NCI-H460 (cell line): ENCODE data around the genes PITPNB, TTC28 and NF2.

DNA sequence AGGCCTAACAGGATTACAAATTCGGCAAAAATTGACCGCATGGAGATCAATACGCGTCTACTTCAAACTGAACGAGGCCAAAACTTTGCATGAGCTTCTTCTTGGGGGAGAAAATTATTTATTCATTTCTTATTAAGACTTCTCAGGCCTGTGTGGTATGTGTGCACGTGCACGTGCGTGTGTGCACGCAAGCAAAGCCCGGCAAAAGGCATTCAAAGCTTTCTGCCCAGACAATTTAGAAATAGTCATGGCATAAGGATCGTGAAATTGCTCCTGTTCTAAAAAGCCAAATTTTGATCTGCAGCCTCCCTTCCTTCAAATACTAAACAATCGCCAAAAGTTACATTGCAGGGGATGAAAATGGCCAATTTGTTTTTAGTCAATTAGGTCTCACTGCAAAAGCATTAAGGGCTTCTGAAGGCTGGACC lies 14.6 kb downstream of the MN1 start:
RAMPAGE:
- cytosol, long total RNA: no peak
- long total RNA: no peak
- nucleus, long total RNA: no peak

DNA sequence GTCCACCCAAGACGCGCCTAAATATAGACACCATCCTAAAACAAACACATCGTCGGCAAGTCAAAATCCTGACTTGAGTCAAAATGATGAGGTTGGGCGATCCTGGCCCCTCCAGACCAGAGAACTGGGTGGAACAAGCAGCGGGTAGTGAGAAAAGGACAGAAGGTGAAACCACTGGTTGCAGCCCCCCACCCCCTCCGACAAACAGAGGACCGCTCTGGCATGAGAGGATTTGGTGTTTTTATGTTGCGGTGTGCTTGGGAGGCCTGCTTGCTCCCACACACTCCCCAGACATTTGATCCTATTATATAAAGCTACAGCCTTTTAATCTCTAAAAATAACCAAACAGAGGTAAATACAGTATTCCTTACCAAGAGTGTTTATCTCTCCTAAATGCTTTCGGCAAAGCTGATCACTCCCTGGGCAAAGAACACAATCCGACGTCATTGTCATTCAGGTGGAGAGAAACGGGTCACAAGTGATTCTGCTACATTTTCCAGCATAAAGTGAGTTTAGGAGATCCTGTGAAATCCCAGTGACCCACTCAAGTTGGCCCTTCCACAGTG lies 10.1 kb downstream of the MN1 start:
RAMPAGE:
- cytosol, long total RNA: no peak
- long total RNA: no peak
- nucleus, long total RNA: no peak

GRCh38 chr22:27798619-27799015 lies 2.9 kb downstream of the MN1 start:
RAMPAGE:
- cytosol, long total RNA: no peak
- long total RNA: no peak
- nucleus, long total RNA: no peak

RAMPAGE:
- cytosol, long total RNA: no peak
- long total RNA: no peak
- nucleus, long total RNA: start-site peak on the minus strand at chr22:27919220-27919256, 170 and 50 reads in 2 replicates
Measured at GRCh38 chr22:27919054-27919383, at the start of gene PITPNB. Gene PITPNB, minus strand, starts transcription at chr22:27919256.

DNA sequence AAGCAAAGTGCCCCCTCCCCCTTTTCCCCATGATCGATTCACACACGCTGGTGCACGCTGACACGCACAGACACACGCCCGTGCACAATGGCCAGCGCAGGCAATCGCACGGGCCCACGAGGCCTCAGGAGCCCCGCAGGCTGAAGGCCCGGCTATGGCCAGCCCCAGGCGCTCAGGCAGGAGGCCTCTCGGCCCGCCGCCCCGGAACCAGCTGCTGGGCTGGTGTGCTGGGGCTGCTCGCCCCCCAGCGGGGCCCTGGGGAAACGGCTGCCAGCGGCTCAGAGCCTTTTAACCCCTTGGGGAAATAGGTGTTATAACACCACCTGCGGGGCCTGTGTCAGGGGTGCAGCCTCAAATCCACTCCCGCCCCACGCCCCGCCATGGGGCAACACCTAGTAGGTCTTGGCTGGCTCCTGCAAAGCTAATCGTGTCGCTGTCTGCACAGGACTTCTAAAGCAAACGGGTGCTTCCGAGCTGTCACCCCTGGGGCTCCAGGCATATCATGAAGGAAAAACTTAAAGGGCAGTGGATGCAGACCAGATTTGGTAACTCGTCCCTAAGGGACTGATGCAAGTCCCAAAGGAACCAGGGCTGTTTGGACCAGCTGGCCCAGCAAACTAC lies 237.4 kb downstream of the TTC28 start:
RAMPAGE:
- cytosol, long total RNA: no peak
- long total RNA: no peak
- nucleus, long total RNA: no peak

DNA sequence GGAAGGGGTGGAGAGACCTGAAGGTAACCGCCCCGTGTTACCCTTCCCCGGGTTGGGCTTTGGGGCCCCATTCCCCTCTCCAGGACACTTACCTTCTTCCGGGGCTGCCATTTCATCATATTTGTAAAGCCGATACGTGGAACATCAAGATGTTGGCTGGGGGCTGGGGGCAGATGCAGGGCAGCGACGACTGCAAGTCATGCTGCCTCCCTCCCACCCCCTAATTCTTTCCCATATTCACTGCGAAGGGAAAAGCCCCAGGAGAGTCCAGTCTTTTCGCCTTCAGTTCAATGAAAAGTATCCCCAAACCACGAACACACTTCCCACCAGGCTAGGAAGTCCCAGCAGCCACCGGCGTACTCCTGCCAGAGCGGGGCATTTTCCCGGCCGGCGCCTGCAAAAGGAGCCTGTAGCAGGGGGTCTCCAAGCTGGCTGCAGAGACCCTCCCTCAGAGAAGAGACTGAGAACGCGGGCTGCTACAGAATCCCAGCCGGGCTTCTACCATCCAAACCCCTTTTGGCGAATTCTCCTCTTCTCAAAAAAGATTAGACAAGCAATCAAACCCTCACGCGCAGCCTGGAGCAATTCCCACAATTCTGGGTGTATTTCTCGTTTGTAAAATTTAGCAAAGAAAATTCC lies 236.7 kb downstream of the TTC28 start:
RAMPAGE:
- cytosol, long total RNA: no peak
- long total RNA: no peak
- nucleus, long total RNA: no peak

GRCh38 chr22:28576887-28577366 lies 102.7 kb downstream of the TTC28 start:
RAMPAGE:
- cytosol, long total RNA: no peak
- long total RNA: no peak
- nucleus, long total RNA: no peak

RAMPAGE:
- cytosol, long total RNA: no peak
- long total RNA: no peak
- nucleus, long total RNA: no peak
Measured at GRCh38 chr22:28679480-28680408, at the start of gene TTC28. Gene TTC28, minus strand, starts transcription at chr22:28679840.

DNA sequence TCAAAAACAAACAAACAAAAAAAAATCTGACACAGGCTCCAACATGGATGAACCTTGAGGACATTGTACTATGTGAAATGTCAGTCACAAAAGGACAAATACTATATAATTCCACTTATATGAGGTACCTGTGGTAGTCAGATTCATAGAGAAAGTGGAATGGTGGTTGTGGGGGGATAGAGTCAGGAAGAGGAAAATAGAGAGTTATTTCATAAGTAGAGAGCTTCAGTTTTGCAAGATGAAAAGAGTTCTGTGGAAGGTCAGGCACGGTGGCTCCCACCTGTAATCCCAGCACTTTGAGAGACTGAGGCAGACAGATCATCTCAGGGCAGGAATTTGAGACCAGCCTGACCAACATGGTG lies 12.3 kb downstream of the HSCB start:
RAMPAGE:
- cytosol, long total RNA: no peak
- long total RNA: no peak
- nucleus, long total RNA: no peak

DNA sequence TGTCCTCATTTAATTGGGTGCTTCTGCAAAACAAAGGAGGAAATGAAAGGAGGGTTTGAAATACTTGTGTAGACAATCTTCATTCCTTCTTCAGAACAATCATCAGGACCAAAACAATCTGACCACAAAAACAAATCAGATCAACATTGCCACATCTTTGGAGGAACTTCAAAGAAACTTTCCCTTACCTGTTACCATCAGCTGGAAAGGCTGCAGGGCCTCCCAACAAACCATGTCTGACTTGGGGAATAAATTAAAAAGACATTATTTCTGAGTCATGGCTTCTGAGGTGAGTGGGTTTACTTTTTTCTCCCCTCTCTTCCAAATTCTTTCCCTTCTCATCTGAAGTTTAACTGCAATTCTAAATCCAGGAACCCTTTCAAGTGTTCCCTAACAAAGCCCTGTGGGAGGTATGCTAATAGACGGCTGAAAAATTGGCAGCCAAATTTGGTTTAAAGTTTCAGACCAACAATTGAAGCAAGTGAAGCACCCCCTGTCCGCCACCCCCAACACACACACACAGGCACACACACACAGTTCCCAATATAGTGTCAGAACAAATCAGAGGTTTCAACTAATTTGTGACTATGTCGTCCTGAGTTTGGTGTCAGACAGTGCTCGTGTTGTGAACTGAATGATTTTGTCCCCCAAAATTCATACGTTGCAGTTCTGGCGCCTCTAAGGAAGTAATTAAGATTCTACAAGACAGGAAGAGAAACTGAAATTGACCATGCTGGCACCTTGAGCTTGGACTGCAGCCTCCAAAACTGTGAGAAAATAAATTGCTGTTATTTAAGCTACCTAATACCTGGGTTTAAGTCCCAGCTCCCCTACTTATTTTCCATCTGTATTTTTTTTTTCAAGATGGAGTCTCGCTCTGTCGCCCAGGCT lies 12.2 kb upstream of the CCDC117 start:
RAMPAGE:
- cytosol, long total RNA: no peak
- long total RNA: no peak
- nucleus, long total RNA: no peak

GRCh38 chr22:28844017-28844461 lies 39.3 kb upstream of the ZNRF3 start:
RAMPAGE:
- cytosol, long total RNA: no peak
- long total RNA: no peak
- nucleus, long total RNA: no peak

DNA sequence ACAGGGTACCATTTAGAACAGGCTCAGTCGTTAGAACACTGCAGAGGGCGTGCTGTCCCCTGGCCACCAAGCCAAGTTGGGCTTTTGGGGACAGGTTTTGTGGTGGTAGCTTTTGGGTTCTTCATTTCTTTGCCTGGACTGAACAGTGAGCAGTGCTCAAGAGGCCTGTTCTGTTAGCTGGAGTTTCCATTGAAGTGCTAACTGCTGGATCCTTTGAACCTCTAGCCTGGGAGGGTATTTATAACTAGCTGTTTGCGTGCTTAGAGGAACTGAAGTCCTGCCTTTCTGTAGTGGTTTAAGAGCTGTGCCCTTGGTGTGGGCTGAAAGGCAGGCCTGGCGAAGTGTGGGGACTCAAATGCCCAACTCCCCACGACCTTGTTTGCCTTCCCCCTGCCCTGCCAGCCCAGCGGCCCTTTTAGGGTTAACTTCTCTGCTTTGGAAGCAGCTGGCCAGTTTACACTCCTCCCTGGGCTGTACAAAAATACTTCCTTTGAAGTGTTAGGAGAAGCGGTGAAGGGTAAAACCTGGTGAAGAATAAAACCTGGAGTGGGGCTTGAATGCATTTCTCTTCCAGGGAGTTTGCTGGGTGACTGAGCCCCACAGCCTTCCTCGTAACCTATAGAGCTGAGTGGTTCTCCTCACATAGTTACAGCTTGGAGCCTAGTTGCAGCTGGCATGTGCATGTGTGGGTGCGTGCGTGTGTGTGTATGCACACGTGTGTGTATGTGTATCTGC lies 34.6 kb downstream of the ZNRF3 start:
RAMPAGE:
- cytosol, long total RNA: no peak
- long total RNA: no peak
- nucleus, long total RNA: no peak

DNA sequence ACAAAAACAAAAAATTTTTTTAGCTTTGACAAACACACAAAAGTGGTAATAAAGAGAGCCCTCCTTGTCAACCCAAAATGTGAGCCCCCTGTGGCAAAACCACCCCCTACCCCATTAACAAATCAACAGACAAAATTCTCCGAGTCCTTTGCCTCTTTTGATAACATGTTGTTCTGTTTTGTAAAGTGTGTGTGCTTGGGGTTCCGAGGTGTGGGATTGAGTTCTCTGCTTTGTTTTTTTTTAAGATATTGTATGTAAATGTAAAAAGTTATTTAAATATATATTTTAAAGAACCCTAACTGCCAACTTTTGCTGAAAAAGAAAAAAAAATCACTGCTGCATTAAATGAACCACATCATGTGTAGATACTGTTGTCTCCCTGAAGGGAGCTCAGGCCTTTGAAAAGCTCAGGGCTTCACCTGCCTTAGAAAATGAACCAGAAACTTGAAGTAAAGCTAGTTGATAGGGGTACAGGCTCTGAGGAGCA lies 7.9 kb downstream of the C22orf31 start:
RAMPAGE:
- cytosol, long total RNA: no peak
- long total RNA: no peak
- nucleus, long total RNA: no peak

DNA sequence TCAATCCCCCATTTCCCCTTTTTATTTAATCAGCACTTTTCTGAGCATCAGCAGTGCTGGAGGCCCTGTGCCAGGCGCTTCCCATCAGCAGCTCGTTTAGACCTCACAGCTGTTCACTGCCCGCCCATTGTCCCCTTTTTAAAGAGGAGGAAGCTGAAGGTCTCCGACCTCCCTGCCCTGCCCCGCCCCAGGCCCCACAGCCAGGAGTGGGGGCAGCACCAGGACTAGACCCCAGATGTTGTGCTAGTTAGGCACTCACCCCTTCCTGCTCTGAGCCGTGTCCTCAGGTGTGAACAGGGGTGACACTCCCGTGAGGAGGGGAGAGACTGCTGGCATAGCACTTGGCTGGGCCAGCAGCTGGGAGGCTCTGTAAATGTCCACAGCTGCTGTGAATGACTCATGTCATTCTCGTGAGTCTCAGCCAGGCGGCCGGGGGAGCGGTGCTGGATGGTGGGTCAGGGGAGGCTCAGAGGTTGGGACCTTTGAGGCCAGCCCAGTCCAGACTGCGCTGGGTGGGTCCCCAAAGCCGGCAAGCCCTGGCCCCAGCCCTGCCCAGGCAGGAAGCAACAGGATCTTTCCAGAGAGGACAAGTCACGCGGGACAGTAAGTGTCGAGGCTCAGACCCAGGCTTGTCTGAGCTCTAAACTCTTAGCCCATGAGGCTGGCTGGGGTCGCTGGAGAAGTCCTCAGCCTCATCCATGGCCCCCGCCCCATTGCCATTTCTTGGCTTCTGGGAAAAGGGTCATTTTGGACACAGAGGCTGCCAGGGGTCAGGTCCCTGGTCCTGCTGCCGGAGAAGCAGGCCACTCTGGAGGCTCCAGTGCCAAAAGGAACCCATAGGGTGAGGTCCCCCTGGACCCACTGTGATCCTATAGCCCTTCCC lies 20.0 kb downstream of the EMID1 start:
RAMPAGE:
- cytosol, long total RNA: no peak
- long total RNA: no peak
- nucleus, long total RNA: no peak

DNA sequence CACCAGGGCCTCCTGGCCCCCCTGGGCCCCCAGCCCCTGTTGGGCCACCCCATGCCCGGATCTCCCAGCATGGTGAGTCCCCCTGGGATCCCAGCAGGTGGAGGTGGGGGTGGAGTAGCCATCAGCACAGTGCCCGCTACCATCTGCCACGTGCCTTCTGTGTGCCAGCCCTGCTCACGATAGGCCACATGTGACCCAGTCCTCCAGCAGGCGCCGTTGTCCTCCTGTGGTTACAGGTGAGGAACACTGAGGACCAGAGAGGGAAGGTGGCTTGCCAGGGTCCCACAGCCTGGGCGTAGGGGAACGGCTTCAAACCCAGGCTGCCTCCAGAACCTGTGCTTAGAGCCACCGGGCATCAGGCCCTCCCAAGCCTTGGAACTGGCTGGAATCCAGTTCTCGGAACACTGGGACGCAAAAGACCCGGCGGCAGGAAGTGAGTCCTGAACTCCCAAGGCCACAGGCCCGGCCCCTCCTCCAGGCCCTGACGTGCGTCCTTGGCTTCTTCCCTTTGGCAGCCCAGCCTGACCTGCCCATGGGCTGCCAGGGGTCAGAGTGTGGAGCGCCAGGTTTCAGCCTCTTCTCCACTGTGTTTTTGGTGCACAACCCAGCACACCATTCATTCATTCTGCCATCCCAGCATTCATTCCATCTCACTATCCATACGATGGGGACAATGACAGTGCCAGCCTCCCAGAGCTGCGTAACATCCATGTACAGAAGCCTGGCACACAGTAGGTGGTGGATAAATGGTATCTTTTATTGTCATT lies 26.8 kb downstream of the EMID1 start:
RAMPAGE:
- cytosol, long total RNA: no peak
- long total RNA: no peak
- nucleus, long total RNA: no peak

DNA sequence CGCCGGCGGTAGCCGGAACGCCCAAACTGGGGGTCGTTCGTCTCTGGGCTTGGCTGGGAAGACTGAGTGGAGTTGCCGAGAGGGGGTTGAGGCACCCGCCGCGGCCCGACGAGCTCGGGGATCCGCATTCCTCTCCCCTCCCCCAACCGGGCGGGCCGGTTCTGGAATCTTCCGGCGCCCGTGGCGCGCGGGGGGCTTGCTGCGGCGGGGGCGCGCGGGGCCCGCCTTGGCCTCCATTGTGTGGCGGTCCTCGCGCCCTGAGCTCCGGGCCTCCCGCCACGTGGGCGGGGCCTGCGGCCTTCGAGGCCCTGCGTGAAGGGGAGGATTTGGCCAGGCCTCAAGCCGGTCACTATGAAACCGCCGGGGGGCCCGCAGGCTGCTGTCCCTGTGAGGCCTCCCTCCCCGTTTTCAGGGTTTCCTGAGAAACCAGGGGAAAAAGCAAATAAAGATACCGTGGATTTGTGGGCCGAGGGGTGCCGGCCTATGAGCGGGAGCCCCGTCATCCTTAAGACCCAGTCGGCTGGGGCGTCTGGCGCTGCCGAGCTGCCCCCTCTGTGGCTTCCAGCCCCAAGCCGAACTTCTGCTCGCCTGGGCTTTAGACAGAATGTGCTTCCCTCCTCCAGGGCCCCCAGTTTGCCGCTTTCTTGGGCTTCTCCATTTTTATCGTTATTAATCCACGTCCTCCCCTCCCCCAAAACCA lies 456 bp downstream of the EWSR1 start:
RAMPAGE:
- cytosol, long total RNA: no peak
- long total RNA: no peak
- nucleus, long total RNA: no peak

DNA sequence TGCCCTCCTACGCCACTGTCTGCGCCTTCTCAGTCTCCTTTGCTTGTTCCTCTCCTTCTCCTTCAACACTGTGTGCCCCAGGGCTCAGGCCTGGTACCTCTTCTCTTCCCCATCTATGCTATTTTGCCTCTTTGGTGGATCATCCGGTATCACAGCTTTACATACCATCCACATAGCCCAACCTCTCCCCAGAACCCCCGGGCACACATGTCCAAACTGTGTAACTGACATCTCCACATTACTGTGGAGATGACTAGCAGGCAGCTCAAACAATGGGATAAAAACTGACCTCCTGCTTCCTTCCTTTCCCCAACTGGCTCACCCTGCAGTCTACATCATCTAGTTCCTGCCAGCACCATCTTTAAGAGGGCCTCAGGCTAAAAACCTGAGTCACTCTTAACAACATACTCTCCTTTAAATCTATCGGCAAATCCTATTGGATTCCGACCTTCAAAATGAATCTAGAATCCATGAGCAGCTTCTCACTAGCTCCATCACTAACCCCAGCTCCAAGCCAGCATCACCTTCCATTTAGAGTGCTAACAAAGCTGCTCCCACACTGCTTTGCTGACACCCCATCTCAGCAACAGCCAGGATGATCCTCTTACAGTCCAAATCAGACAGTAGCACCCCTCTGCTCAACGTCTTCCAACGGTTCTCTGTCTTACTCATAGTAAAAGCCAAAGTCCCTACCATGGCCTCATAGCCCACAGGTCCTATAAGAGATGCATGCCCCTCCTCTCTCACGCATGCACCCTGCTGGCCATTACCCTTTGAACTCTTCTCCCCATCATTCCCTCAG lies 8.0 kb downstream of the AP1B1 start:
RAMPAGE:
- cytosol, long total RNA: no peak
- long total RNA: no peak
- nucleus, long total RNA: no peak

DNA sequence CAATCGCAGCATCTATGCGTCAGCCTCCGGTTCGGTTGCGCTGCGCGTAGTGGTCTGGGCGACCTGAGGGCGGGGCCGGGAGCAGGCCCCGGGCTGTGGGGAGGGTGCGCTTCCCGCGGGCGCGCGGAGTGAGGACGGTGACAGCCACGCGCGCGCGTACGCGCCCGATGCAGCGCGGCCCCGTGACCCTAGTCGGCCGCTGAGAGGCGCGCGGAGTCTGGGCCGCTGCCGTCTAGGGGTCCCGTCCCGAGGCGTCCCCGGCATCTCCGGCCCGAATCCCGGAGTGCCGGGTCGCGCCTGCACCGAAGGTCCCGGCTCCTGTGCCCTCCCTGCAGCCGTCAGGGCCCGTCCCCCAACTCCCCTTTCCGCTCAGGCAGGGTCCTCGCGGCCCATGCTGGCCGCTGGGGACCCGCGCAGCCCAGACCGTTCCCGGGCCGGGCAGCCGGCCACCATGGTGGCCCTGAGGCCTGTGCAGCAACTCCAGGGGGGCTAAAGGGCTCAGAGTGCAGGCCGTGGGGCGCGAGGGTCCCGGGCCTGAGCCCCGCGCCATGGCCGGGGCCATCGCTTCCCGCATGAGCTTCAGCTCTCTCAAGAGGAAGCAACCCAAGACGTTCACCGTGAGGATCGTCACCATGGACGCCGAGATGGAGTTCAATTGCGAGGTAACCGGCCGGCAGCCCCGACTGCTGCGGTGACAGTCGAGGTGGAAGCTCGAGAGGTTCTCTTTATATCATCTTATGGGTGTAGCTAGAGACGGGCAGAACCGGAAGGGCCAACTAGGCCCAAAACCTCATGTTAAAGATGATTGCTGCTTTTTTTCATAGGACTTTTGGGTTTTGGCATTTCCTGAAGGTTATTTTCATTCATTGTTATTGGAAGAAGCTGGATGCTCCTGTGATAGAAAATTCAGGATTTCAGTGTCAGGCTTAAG lies at the start of gene NF2:
Gene NF2, plus strand, starts transcription at position 183 of the 931 bp plus-strand sequence.
RAMPAGE:
- cytosol, long total RNA: no peak
- long total RNA: no peak
- nucleus, long total RNA: no peak

GRCh38 chr22:29665504-29665823 lies 54.3 kb upstream of the CABP7 start:
RAMPAGE:
- cytosol, long total RNA: no peak
- long total RNA: no peak
- nucleus, long total RNA: no peak

DNA sequence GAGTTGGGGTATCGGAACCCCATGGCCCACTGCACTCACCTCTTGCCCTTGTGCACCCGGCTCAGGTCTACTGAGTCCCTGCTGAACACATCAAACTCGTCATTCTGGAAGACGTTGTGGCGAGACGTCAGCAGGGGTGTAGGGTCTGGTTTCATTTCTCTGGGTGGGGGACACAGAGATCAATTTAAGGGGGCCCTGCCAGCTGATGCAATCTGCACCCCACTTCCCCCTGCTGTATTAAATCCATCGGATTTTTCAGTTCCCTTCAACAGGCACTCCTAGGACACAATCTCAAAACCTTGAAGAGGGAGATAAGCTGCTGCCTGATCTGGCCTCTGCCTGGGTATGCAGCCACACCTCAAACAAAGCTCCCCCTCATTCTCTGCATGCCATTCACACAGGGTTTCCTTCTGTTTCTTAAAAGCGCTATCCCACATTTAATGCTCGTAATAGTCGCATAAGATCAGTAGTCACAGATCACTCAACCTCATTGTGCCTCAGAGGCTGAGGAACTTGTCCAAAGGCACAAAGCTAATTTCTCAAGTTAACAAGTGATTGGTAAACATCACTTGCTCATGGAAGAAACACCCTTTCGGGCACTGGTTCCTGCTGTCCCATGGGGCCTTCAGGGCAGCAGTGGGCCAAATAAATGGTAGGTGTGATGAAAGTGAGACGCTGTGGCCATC lies 33.9 kb downstream of the UQCR10 start:
RAMPAGE:
- cytosol, long total RNA: no peak
- long total RNA: no peak
- nucleus, long total RNA: no peak